Colonic mucosa (tissue), 1 donor: ENCODE measurements around the genes MAN1B1 and RNF208.

DNA sequence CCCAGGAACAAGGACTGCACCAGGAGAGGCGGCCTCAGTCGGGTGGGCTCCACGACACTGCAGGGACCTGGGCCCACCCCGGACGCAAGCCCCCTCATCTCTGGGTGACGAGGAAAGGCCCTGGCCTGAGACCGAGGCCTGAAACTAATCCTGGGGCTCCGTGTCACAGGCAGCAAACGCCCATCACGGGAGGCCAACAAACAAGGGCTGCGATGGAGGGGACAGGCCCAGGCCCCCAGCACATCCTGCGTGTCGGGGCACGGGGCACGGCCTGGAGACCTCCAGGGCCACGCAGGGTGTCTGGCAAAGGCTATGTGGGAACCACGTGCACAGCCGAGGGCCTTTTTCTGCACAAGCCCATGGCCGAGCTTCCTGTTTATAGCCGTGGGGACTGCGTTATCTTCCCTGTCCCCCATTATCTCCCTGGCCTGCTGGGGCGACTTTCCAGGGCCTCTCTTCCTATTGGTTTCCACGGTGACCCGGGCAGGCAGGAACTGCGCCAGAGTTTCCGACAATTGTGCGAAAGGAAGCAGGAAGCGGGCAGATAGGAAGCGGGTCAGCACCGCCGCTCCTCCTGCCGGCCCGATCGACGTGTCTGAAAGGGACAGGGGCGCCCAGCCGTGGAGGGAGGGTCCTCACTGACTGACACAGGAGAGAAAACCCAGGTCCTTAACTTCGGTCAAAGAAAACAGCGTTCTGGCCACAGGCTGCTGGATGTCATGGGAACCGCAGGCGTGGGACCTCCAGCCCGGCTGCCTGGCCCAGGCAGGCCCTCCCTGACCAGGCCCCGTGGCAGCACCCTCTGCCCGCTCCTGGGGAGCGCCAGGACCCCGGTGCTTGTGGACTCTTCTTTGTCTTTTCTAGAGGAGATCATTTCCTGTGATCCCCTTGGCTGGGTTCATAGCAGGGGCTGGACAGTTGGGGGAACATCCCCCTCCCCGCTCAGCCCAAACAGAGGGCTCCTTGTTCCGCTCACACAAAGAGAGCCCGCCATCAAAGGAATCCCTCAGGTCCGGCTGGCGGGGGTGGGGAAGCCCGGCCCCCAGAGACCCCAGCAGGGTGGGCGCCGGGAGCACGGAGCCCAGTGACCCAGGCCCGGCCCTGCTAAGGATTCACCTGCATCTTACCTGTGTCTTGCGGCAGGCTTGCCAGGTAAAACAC, 29.1 kb upstream of the SEC16A start:
- PRO-cap: no peak

- PRO-cap: no peak
These were observed 28.8 kb downstream of the NOTCH1 start for GRCh38 chr9:136517171-136517398.

- PRO-cap: no peak
These were observed 20.7 kb downstream of the NOTCH1 start for GRCh38 chr9:136525060-136525665.

- PRO-cap: no peak
These were observed 9.5 kb downstream of the NOTCH1 start for GRCh38 chr9:136536386-136536720.

DNA sequence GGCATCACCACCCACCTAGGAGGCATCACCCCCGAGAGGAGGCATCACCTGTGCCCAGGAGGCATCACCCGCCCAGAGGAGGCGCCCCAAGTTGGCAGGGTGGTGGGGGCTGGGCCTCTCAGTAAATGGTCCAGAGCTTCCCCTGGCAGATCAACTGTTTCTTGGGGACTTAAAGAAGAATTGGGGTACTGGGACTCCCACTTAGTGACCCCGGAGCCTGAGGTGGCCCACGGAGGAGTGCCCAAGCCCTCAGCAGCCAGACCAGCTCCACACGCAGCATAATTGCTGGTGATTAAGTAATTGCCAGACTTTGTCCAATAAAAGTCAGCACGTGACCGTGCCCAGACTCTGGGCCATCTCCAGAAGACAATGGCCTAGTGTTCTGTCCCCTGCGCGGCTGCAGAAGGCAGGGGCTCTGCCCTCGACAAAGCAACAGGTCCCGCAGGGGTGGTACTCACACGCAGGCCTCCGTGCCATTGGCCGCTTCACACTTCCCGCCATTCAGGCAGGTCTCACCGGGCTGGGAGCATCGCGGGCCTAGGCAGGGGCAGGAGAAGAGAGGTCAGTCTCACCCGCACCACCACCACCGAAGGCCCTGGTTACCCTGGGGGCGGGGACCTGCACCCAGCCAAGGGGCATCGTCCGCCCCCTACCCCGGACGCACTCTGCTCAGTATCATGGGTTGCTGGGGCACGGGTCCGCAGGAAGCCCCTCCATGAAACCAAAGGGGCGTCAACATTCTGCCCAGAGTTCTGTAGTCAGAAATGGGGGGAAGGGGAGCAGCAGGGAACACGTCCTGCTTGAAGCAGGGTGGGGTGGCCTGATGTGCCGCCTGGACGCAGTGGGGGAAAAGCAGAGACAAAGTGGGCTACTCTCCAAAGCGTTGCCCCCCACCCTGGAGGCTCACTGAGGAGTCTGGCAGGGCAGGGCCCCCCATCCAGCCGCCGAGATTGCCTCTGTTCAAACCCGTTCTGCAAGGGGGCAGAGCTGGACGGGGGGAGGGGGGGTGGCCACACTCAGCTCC, 2.0 kb downstream of the NOTCH1 start:
- PRO-cap: bidirectional peak, plus-strand start at position 544 of the sequence, minus-strand start at position 399 of the sequence; bidirectional peak, plus-strand start outside the sequence, minus-strand start at position 973 of the sequence

DNA sequence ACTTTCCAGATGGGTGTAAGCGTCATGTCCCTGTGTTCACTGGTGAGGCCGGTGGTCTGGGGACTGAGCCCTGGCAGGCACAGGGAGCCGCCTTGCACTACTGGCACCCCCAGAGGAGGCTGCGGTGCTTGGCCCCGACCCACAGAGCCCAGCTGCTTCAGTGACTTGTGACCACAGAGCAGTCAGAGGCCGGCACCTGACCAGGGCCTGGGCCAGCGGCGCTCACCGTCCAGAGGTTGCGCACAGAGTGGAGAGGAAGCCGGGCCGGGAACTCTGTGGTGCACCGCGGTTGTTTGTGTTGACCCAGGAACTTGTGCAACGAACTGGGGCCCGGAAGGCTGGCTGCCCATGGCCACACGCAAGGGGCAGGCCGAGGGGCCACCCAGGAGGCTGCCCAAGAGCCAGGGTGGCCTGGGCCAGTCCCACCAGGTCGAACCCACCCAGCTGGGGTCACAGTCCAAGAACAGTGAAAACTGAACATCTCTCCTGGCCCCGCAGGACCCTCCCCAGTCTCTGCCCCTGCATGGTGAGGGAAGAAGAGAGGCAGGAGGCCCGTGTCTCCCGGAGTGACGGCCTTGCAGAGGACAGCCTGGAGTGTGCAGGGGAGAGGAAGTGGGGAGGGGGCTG, 42.9 kb upstream of the EGFL7 start:
- PRO-cap: unidirectional peak, plus-strand start at position 245 of the sequence

DNA sequence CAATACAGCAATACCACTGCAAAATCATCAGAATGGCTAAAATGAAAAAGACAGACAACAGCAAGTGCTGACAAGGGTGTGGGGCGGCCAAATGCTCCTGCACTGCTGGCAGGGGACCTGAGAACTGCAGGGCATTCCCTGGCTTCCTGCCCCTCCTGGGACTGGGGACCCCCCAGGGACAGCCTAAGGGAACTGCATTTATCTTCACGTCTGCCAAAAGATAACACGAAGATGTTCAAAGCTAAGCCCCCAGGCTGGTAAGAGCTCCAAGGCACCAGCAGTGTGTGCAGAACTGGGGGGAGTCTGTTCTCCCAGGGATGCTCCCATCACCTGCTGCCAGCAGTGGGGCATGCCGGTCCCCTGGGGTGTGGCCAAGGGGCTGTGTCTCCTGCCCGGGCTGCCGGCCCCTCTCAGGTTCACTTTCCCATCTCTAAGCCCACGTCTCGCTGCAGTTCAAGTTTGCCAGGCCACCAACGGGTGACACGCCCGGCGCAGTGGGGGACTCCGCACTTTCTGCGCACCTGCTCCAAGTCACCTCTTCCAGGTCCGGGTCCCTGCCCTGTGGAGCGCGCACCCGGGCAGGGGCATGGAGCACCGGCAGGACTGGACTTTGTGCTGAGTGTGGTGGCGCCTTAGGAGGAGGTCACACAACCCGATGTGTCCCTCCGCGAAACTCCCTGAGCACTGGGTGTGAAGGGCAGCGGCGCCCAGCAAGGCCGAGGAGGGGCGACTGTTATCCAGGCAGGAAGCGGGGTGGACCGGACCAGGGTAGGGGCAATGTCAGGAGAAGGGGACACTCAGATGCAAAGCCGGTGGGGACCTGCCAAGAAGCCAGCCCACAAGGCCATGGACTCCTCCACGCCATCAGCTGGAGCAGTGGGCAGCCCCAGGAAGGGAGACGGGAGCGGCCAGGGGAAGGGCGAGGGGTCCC, 4.4 kb upstream of the EGFL7 start:
- PRO-cap: no peak

GRCh38 chr9:136670007-136670507, 7.3 kb downstream of the EGFL7 start:
- PRO-cap: no peak

GRCh38 chr9:136675840-136676223, 11.4 kb downstream of the AGPAT2 start:
- PRO-cap: no peak

DNA sequence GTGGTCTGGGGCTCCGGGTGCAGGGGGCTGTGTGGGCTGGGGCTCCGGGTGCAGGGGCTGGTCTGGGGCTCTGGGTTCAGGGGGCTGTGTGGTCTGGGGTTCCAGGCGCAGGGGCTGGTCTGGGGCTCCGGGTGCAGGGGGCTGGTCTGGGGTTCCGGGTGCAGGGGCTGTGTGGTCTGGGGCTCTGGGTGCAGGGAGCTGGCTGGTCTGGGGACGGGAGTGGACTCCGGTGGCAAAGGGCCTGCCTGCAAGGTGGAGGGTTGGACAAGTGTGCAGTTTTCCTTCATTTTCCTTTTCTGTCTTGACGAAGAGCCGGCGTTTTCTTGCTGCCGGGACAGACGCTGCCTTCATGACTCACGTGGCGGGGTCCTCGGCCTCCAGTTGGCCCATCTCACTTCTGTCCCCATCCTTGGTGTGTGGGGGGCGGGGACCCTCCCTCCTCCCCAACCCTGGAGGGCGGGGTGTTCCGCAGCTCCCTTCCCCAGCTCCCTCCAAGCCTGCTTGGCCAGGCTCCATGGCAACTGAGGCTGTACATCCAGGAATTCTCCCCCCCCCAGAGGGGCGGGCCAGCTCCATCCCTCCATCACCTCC, 7.6 kb downstream of the DIPK1B start:
- PRO-cap: no peak

DNA sequence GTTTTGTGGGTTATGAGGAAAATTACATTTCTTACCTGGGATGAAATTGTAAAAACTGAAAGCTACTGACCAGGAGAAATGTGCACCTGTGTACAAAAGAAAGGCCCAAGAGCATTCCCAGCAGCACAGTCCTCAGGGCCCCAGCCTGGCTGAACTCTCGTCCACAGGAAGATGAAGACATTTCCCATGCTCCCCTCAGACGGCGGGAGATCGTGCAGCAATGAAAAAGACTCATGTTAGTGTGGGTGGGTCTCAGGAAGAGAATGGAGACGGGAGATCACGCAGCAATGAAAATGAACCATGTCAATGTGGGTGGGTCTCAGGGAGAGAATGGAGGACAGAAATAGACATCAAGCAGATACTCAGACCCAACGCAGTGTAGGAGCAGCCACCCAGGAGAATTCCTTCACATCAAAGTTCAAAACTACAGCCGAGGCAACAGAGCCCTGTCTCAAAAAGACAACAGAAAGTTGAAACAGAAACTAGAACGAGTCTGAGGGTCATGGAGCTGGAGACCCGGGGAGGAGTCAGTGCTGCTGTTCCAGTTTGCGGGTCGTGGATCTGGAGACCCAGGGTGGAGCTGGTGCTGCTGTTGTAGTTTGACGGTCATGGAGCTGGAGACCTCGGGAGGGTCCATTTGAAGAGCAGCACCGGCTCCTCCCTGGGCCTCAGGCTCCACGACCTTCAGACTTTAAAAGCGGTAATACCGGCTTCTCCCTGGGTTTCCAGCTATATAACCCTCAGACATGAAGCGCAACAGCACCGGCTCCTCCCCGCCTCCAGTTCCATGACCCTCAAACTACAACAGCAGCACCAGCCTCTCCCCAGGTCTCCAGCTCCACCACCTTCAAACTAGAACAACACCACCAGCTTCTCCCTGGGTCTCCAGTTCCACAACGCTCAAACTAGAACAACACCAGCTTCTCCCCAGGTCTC, 12.9 kb upstream of the LCN15 start:
- PRO-cap: no peak

DNA sequence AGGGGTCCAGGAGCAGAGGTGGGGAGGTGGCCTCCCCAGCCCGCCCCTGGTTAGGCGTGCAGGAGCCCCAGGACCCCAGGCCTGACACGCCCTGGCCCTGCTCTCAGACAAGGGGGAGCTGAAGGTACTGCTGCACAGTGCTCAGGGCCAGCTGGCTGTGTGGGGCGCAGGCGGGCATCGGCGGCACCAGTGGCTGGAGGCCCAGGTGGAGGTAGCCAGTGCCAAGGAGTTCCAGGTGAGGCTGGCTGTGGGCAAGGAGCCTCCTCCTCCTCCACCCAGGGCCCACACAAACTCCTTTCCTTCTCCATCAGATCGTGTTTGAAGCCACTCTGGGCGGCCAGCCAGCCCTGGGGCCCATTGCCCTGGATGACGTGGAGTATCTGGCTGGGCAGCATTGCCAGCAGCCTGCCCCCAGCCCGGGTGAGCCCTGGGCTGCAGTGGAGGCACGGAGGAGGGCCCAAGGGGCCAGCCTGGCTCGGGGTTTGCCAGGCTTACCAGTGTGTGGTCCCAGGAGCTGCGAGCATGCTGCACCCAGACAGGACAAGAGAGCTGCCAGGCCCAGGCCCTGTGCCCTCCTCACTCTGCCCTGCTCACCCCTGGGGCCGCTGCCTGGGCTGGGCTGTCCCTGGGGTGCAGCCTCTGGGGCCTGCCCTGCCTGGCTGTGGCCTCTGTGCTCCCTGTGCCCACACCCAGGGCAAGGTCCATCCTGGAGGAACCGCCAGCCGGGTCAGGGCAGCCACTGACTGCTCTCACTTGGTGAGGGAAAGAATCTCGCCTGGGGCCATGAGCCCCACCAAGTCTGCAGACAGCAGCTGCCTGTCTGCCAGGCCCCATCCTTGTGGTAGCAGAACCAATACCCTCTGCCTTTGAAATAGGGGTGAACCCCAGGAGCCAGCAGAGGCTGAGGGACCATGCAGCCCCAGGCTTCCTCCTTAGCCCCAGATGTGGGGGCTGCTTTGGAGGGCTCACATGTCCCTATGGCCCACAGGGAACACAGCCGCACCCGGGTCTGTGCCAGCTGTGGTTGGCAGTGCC, 6.9 kb downstream of the EDF1 start:
- PRO-cap: bidirectional peak, plus-strand start at position 697 of the sequence, minus-strand start at position 583 of the sequence

- PRO-cap: no peak
These were observed 3.0 kb downstream of the NPDC1 start for GRCh38 chr9:137042947-137043450.

- PRO-cap: no peak
These were observed 1.0 kb upstream of the ENTPD2 start for GRCh38 chr9:137054573-137055629.

DNA sequence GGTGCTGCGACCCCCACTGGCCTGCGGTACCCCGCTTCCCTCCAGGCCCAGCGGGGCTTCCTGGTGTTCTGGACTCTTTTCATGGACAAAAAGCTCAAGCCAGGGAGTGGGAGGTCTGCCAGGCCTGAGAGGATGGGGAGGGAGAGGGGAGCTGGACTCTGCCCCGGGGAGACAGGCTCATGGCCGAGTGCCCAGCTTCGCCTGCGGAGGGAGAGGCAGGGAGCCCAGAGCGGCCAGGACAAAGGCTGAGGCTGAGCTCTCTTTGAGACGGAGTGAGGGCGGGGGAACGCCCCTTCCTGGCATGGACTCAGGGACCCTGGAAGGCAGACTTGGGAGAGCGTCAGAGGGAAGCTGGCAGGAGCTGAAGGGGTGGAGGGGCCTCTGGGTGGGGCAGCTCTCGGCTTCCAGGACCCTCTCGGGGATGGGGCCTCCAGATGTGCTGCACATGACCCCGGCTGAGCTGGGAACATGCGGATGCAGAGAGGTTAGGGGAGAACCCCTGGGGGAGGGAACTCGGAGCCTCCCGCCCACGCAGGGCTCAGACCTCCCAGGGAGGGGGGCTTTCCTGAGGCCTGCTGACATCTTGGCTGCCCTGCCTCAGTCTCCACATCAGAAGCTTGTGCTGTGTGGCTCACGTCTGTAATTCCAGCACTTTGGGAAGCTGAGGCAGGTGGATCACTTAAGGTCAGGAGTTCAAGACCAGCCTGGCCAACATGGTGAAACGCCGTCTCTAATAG, 1.9 kb upstream of the ENTPD2 start:
- PRO-cap: bidirectional peak, plus-strand start at position 227 of the sequence, minus-strand start at position 87 of the sequence

- PRO-cap: bidirectional peak, plus-strand start at chr9:137086985, minus-strand start at chr9:137086613
These were observed at the start of gene MAN1B1 for GRCh38 chr9:137086515-137087234. MAN1B1 (plus strand) TSS chr9:137086985.

DNA sequence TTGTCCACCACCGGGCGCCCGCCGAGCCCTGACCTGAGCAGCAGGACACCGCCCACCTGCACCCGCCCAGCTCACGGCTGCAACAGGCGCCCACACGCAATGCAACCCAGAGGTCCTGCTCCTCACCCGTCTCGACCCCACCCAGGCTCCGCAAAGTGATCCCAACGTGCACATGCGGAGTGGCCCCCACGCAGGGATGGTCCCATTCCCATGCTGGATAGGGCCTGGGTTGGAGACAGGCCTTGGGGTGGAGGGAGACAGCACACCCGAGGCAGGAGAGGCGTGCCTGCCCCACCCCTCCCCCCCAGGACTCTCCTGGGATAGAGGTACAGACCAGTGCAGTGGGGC, 345 bp upstream of the LRRC26 start:
- PRO-cap: no peak

DNA sequence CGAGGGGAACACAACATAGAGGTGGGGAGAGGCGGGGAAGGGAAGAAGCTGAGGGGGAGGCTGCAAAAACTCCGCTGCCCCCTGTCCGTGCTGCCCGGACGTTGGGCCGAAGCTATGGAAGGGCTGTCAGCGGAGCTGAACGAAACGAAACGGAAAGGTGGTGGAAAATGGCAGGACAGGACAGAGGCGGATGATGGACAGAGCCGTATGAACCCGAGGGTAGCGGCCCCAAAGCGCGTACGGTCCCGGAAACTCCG, 305 bp downstream of the ANAPC2 start:
- PRO-cap: no peak

DNA sequence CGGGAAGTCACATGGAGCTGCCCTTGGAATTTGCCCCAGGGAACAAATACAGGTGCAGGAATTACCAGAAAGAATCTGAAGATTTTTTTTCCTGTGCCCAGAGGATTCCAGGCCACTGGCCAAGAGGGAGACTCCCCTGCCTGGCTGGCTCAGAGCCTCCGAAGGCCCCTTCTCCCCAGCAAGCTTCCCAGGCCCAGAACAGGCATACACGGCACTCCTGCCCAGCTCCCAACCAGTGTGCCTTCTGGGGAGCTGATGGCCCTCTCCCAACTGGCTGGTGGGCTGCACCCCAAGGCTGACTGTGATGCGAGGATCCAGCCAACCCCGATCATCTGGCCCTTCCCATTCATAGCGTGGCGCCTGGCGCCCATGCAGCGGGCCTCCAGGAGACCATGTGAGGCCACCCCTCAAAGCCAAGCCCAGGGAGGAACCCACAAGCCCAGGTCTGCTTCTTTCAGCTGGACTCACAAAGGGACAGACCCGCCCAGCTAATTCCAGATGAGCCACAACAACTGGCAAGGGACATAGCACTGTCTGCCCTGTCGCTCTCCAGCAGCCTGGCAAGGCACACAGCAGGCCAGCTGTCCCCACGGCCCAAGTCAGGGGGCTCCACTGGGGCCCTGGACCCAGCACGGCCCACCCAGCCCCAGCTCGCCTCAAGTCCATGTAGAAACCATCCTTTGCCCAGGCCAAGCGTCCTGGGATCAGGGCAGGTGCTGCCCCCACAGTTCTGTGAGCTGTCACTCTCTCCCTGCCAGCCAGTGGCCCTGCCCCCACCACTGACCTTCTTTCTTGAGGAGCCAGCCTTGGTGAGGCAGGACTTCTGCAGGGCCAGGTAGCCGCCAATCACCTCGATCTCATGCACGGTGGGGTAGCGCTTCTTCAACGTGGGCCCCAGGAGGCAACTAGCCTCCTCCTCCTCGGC, 2.1 kb downstream of the TPRN start:
- PRO-cap: bidirectional peak, plus-strand start at position 115 of the sequence, minus-strand start outside the sequence; unidirectional peak, plus-strand start at position 817 of the sequence

GRCh38 chr9:137222166-137222905, at the start of gene RNF208:
RNF208 (minus strand) TSS chr9:137222240.
- PRO-cap: bidirectional peak, plus-strand start at chr9:137222531, minus-strand start at chr9:137222290